ENCODE data around the genes PLEKHG2, EID2B and LGALS14.

GRCh38 chr19:38974942-38975101 is 720 bp downstream of the FBXO17 start:
- PRO-cap, 2 experiments: peak in 1 of 2 experiments; most common minus-strand start chr19:38975037 (in 1)

DNA sequence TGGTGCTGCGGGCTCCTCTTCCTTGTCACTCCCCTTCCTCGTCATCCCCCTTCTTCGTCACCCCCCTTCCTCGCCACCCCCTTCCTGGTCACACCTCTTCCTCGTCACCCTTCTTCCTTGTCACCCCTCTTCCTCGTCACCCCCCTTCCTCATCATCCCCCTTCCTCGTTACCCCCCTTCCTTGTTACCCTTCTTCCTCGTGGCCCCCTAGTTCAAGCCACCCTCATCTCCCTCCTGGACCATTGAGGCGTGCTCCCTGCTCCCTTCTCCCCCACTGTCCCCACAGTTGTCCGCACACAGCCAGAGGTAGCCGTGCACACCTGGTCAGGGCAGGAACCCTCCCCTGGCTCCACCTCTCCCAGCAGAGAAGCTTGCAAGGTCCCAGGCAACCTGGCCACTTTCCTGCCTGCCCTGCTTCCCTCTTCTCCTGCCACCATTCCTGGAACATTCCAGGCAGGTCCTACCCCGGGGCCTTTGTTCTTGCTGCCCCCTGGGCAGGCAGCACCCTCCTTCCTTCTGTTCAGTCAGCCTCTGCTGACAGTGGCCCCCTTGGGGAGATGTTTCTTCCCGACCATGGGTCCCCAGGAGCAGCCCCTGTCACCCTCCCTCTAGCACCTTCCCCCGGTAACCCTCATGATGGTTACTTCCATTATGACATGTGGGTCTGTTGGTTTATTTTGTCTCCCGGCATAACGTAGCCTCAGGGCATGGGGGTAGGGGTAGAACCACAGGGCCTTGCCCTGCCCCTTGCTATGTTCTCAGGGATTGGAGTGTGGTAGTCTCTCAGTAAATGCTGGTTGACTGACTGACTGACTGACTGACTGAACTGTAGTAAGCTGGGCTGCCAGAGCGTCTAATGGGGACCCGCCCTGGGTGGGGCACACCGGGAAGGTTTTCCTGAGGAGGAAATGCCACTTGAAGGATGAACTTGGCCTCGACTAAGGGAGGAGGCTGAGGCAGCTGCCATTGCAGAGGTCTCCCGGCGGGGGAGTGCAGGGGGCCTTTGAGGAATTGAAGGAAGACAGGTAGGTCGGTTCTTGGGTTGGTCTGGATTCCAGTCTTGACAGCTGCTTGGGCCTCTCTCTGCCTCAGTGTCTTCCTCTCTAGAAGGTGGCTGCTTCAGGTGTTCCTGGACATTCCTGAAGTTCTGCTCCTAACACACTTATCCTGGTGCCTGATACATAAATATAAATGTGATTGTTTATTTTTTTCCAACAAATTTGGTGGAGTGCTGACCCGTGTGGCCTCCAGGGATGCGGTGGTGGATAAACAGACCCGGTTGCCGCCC is 10.8 kb downstream of the PAK4 start:
- PRO-cap, 2 experiments: no peak in any of the 2 experiments

DNA sequence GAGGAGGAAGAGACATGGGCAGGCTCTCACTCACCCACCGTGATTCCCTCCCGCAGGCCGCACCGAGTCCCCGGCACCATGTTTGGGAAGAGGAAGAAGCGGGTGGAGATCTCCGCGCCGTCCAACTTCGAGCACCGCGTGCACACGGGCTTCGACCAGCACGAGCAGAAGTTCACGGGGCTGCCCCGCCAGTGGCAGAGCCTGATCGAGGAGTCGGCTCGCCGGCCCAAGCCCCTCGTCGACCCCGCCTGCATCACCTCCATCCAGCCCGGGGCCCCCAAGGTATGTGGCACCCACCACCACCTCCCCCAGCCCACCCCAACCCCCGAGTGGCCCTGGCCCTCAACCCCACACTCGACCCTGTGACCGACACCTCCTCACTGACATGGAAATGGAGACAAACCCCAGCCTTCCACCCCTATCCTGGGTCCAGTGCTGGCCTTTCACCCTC is 27.3 kb upstream of the NCCRP1 start:
- PRO-cap, 2 experiments: no peak in any of the 2 experiments

DNA sequence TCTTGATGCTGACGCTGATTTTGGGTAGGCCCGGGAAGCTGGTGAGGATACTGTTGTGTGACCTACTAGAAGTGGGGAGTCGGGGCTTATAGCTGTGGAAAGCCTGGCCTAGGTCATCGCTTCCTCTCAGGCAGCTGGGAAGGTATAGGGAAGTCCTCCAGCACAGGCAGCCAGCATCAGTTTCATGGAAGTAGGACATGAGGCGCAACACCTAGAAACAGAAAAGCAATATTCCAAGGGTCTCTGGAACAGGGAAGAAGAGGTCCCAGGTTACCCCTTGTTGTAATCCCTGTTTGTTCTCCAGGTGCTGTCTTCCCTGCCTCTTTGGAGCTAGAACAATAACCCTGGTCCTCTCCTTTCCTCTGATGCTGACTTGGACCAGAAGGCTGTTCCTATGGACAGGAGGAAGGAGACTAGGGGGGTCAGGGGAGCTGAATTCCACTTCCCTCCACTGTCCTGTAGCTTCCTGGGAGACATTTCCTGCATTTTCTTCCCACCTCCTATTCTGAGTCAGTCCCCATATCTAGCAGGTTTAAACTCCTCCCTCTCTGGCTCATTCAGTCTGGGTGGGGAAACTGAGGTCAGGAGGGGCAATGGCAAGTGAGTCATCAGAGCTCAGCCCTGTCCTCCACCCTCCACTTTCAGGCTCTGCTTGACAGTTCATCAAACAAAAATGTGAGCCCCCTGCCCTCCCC is 20.2 kb downstream of the SAMD4B start:
- PRO-cap, 2 experiments: no peak in any of the 2 experiments

DNA sequence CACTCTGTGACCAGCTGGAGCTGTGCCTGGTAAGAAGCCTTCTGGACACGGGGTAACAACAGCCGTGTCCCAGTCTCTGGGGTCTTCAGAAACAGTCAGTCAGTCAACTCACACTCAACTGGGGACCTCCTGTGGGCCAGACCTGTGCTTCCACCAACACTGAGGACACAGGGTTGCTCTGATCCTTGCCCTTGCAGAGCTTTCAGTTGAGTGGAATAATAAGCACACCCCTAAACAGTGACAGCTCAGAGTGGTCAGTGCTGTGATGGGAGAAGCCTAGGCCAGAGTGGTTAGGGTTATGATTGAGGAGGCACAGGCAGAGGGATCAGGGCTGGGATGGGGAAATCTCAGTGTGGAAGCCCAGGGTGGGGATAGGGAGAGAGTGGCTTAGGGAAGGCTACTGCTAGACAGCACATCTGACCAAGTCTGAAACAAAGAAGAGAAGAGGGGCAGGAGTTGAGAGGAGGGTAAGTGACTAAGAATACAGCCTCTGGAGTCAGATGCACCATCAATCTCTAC is 2.5 kb downstream of the MED29 start:
- PRO-cap, 2 experiments: no peak in any of the 2 experiments

DNA sequence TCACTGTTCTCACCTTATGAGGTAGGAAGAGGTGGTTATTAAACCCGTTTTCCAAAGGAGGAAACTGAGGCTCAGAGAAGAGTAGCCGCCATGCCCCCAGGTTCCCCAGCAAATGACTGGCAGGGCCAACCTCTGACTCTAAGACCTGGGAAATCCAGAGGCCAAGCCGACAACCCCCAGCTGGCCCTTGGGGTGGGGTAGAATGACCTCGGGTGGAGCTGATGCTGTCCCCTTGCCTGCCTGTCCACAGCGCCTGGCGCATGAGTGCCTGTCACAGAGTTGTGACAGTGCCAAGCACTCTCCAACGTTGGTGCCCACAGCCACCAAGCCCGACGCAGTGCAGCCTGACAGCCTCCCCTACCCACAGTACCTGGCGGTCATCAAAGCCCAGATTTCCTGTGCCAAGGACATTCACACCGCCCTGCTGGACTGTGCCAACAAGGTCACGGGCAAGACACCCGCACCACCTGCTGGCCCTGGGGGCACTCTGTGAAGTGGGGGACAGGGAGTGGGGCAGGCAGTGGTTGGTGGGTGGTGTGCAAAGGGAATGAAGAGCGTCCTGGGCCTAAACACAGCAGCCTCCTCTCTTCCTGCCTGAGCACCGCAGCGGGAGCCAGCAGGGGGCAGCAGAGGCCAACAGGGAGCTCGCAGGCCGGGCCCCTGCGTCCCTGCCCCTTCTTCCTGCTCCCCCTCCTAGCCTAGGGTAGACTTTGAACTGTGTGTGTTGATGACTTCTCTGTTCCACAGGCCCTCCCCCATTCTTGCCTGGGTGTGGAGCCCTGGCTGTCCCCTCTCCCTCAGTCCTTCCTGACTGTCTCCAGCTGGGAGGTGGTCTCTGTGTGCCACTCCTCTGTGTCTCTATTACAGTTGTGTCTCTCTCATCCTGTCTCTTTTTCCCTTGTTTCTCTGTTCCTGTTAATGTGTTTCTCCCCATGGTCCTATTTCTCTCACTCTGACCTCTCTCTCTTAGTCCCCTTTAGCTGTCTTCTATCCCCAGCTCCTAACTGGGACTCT is 6.3 kb downstream of the MED29 start:
- PRO-cap, 2 experiments: no peak in any of the 2 experiments

- PRO-cap, 2 experiments: no peak in any of the 2 experiments
These were observed 6.7 kb upstream of the ZFP36 start for GRCh38 chr19:39399473-39400803.

GRCh38 chr19:39412076-39413024 is at the start of gene PLEKHG2:
Gene PLEKHG2, plus strand, starts transcription at chr19:39412669.
- PRO-cap, 2 experiments: peak in 1 of 2 experiments; most common plus-strand start chr19:39412701 (in 1); most common minus-strand start chr19:39412263 (in 1)

DNA sequence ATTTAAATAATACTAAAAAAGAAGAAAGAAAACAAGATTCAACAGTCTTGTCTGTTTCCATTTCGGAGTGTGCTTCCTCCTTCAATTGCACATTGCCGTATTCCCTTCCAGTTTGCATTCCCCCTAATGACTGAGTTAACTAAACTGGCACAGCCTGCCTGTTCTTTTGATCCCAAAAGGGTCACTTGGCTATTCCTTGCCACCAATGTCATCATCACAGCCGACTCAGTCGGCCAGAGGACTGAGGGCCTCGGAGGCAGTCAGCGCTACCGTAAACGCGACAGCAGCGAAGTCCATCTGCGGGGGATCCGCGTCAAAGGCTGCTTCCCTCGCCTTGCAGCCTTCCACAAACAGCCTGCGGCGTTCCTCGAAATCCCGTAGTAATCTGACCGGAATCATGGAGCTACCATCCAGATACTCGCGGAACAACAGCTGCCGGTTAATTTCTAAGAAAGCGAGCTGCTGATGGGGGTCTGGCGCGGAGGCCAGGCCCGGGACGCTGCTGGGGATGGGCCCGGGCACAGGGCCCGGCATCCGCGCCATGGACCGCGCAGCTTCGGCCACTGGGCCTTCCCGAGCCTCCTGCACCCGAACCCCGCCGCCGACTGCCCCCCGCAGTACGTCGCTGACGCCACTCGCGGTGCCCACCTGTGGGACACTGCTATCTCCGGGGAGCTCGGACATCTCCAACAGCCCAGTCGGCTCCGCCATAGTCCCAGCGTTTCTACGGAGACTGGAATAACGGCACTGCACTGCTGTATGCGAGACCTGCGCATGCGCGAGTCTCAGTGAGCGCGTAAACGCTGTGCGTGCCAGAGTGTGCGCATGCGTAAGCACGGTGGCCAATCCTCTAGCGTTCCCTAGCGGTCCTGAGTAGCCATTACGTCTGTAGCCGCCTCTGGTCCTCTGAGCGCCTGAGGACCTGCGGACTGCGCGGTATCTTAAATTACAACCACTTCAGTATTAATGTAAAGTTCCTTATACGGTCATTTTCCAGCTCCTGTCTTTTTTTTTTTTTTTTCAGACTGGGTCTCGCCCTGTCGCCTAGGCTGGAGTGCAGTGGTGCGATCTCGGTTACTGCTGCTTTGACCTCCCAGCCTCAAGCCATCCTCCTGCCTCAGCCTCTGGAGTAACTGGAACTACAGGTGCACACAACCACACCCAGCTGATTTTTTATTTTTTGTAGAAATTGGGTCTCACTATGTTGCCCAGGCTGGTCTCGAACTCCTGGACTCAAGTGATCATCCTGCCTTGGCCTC is at the start of gene EID2B:
EID2B (minus strand) TSS at position 761 of the 1,259 bp plus-strand sequence.
- PRO-cap, 2 experiments: peak in 1 of 2 experiments; most common plus-strand start position 880 of the sequence (in 1); most common minus-strand start position 726 of the sequence (in 1)

DNA sequence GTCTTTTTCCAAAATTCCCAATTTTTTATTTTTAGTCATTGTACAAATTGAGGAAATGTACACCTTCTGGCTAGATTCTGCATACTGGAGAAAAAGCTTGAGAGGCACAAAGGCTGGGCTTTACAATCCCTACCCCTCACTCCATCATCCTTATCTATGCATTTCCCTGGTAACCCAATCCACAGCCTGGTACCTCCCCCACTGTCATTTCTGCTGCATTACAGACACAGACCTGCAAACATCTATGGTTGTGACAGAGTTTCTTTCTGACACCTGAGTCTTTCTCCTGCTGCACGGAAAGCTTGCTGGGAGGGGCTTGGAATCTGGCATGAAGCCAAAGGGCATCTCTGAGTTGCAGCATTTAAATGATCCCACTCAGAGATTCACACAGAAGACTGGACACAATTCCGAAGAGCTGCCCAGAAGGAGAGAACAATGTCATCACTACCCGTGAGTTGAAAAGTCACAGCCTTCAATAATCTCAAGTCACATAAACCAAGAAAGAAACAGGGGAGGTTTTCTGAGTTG is at the start of gene LGALS14:
LGALS14 (plus strand) TSS at position 388 of the 528 bp plus-strand sequence.
- PRO-cap, 2 experiments: no peak in any of the 2 experiments

GRCh38 chr19:39839697-39840593 is 6.0 kb upstream of the DYRK1B start:
- PRO-cap, 2 experiments: no peak in any of the 2 experiments

DNA sequence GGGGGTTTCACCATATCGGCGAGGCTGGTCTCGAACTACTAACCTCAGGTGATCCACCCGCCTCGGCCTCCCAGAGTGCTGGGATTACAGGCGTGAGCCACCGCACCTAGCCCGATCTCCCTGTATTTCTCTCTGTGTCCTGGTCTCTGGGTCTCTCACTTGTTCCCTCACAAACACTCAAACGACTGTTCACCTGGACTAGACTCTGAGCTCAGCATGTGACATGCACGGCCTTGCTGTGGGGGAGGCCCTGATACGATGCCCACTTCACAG is 32.7 kb upstream of the FBL start:
- PRO-cap, 2 experiments: no peak in any of the 2 experiments

- PRO-cap, 2 experiments: no peak in any of the 2 experiments
These were observed 35.3 kb upstream of the FBL start for GRCh38 chr19:39881488-39881818.

- PRO-cap, 2 experiments: no peak in any of the 2 experiments
These were observed 11.9 kb upstream of the PSMC4 start for GRCh38 chr19:39958926-39959568.

- PRO-cap, 2 experiments: no peak in any of the 2 experiments
These were observed 3.4 kb downstream of the CCNP start for GRCh38 chr19:40222899-40223733.

DNA sequence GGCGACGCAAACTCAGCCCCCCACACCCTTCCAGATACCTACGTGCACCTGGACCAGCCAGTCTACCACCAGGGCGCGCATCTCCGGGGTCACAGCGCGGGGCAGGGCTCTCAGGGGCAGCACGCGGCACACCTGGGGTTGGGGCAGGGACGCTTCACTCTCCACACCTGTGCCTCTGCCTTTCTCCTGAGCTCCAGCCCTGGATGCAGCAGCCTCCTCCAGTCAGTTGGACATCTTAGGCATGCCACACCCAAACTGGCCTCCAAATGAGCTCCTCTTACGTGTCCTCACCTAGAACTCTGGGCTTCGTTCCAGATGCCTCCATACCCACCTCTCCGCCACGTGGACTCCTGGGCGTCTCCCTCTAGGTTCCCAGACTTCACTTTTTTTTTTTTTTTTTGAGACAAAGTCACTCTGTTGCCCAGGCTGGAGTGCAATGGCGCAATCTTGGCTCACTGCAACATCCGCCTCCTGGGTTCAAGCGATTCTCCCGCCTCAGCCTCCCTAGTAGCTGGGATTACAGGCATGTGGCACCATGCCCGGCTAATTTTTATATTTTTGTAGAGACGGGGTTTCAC is 1.7 kb downstream of the CCNP start:
- PRO-cap, 2 experiments: no peak in any of the 2 experiments

- PRO-cap, 2 experiments: no peak in any of the 2 experiments
These were observed 547 bp downstream of the CCNP start for GRCh38 chr19:40225803-40226481.

- PRO-cap, 2 experiments: no peak in any of the 2 experiments
These were observed 19.2 kb downstream of the AKT2 start for GRCh38 chr19:40265802-40266524.

DNA sequence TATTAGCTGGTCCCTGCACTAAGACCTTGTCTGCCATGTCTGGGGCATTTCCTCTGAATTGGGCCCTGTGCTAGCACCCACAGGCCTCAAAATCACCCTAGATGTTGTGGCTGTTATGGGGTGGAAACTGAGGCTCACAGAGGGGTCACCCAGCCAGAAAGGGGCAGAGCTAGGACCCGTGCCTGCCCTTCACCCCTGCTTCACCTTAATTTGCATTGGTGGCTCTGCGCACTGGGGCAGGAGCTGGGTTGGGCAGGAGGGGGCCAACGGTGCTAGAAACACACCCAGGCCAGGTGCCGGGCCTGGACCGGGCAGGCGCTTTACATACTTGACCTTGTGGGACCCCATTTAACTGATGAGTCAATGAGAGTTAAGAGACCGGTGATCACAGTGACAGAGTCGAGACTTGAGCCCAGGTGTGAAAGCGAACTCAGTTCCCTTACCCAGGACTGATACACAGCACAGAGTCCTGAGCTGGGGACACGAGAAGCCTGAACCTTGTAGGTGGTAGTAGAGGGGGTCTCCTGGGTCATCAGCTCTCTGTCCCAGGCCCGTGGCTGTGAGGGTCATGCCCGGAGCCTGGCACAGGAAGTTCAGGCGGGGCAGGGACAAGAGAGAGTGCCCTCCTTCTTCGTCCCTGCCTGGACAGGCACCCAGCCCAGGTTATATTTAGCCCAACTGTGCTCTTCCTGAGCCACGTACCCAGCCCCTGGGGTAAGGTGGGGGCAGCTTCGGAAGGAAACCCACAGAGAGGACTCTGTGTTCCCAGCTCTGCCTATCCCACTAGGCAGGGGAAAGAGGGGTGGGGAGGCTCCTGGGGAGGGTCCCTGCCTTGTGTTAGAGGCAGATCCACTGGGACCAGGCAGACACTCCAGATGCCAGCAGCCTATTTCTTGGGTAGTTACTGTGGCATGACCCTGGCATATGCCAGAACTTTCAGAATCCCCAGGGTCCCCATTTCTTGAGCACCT is 1.9 kb downstream of the PRX start:
- PRO-cap, 2 experiments: peak in 1 of 2 experiments; most common plus-strand start position 846 of the sequence (in 1); most common minus-strand start position 643 of the sequence (in 1)

DNA sequence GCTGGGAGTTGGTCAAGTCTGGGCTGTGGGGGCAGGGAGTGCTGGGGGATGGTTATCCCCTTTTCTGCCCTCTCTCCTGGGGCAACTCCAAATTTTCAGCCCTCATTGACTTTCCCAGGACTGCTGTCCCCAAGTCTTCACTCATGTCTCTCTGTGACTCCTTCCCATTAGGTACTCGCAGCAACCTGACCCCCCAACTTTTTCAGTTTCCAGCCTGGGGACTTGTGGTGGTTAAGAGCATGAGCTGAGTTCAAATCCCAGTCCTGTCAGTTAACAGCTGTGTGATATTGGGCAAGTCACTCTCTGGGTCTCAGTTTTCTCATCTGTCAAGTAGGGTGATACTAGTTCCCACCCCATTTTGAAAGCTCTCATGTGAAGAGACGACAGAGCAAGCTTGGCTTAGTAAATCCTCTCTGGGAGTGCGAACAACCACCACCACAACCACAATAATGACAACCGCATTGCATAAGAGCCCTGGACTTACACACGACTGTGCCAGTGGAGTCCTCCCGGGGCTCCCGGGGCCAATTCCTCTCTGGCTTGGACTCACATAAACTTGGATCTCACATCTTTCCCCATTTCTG is 578 bp downstream of the BLVRB start:
- PRO-cap, 2 experiments: no peak in any of the 2 experiments